Kidney (tissue), 2 donors: ENCODE measurements around a stretch of chr6.

- PRO-cap: no peak
- RRBS: no CpG with 5 or more reads among the region's 6 CpGs
These were observed 113.6 kb downstream of the JARID2 start for GRCh38 chr6:15359476-15359792.

GRCh38 chr6:15371288-15371743, 125.4 kb downstream of the JARID2 start:
- PRO-cap: no peak
- RRBS: no CpG with 5 or more reads among the region's 4 CpGs

GRCh38 chr6:15404962-15405639, 159.2 kb downstream of the JARID2 start:
- PRO-cap: no peak
- RRBS: no CpG with 5 or more reads among the region's 7 CpGs

DNA sequence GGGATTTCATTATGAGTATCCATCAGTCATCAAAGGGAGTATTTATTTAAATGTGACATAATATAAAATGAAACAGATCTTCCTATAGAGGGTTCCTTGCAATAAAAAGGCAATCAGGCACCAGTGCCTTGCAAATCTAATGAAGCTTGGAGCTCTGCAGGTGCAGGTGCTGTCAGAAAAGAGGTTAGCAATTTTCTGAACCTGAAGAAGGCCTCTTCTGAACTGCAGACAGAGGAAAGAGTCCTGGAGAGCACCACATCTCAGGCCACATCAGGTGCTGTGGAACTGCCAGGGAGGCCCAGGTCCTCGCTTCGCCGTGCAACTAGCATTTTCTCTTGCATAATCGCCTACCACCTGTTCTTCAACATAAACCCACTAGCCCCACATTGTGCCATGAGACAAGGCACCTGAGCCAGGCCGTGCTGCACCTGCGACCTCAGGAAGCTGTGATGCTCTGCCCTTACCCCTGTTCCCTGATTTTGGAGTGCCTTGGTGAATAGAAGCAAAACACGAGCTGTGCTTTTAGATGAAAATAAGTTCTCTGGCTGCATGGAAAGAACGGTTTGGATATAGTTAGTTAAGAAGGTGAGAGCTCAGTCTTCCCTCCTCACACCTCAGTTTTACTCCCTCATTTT, 187.5 kb downstream of the DTNBP1 start:
- PRO-cap: no peak
- RRBS: no CpG with 5 or more reads among the region's 8 CpGs

DNA sequence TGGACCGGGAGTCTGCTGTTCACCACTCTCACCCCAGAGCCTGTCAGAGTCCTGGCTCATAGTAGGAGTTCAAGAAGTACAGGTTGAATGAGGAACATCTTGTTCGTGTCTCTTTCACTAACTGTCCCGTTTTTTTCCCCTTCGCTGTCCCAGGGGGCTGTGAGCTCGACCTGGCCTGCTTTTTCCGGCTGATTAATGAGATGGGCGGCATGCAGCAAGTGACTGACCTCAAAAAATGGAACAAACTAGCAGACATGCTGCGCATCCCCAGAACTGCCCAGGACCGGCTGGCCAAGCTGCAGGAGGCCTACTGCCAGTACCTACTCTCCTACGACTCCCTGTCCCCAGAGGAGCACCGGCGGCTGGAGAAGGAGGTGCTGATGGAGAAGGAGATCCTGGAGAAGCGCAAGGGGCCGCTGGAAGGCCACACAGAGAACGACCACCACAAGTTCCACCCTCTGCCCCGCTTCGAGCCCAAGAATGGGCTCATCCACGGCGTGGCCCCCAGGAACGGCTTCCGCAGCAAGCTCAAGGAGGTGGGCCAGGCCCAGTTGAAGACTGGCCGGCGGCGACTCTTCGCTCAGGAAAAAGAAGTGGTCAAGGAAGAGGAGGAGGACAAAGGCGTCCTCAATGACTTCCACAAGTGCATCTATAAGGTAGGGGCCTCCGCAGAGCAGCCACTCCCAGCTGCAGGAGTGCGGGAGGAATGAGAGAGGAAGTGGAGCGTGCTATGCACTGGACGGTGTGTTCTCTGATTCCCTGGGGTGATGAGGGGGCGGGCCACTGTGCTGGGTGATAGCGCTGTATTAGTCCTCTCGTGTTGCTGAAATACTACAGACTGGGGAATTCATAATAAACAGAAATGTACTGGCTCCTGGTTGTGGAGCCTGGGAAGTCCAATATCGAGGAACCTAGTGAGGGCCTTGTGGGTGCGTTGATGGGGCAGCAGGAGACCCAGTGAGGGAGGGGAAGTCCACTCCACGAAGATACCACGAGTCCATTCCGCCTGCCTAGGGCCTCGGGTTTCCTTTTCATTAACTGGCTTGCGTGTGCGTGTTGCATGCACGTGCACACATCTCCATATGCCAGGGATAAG, 161.7 kb downstream of the DTNBP1 start:
- PRO-cap: no peak
- RRBS: 91% methylated on average over 6 of the region's 42 CpGs

DNA sequence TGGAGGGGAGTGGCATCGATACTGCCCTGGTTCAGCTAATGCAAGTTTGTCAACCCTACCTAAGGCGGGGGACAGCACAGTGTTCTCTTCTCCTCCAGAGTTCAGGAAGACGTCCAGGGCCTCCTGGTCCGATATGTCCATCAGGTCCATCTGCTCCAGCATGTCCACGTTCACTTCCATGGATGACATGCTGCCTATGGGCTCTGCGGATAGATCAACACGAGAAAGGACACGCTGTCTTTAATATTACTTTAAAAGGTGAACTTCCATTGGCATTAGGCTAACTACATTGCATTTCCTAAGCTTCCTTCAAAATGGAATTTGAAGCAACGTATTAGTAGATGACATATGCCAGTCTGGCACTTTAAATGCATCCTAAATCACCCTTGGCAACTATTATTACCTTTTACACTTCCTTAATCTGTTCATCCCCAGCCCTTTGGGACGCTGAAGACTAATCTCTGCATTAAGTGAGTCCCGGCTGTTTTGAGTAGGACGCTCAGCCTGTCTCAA, 138.3 kb downstream of the DTNBP1 start:
- PRO-cap: no peak
- RRBS: 75% methylated on average over 2 of the region's 12 CpGs

DNA sequence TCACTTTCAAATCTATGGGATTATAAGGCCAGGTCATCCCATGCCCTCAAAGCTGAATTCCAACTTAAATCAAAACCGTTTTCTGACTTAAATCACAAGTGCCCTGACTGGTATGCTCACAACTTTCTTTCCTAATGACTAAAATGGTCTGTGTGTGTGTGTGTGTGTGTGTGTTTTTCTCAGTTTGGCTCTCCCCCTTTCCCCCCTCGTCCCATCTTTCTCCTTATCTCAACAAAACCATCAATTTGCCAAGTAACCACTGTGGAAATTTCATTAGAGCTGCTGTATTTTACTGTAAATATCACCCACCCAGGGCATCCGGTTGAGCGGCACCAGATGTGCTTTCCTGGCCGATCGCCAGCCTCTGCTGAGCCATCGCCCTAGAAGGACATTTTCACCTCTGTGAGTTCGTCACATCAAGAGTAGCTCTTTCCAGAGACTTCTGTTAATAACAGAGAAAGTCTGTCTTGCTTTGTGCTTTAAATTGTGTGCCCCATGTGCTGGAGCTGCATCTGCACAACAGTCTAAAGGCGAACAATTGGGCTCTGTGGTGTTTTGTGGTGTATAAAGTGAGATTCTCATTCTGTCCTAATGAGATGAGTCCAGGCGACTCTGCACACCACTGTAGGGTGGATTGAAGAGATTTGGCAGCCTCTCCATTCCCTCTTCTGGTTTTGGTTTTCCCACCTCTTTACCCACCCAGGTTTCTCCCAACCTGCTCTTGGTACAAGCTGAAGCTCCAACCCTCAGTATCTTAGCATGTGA, 217.2 kb upstream of the DTNBP1 start:
- PRO-cap: no peak
- RRBS: no CpG with 5 or more reads among the region's 10 CpGs

DNA sequence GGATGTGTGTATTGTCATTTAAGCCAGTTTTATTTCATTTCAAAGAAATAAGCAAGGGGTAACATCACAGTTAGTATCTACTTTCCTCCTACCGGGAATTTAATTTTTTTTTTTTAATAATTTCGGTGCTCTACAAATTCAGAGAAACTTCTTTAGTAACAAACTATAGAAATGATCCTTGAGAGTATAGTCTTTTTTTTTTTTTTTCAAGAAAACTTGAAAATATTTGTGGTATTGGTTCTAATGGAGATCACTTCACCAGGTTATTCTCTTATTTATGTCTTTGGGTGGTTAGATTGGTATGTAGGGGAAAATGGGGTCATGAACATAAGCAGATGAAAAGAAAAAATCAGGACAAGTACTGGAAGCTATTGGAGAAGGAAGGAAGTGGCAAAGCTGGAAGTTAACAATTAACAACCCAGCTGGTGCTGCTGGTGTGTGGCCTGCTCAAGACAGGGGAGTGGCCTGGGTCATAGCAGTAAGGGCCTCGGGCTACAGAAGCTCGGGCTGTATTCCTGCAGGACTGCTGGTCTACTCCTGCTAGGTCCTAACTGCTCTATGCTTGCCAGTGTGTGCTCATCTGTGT, 19.5 kb downstream of the MYLIP start:
- PRO-cap: no peak
- RRBS: no CpG with 5 or more reads among the region's 4 CpGs

GRCh38 chr6:16228792-16229690, 9.3 kb upstream of the GMPR start:
- PRO-cap: no peak
- RRBS: no CpG with 5 or more reads among the region's 19 CpGs

- PRO-cap: bidirectional peak, plus-strand start at chr6:16239308, minus-strand start at chr6:16239359; bidirectional peak, plus-strand start at chr6:16239774, minus-strand start at chr6:16239752
- RRBS: 21% methylated on average over 8 of the region's 41 CpGs
These were observed 934 bp downstream of the GMPR start for GRCh38 chr6:16238930-16240111.

DNA sequence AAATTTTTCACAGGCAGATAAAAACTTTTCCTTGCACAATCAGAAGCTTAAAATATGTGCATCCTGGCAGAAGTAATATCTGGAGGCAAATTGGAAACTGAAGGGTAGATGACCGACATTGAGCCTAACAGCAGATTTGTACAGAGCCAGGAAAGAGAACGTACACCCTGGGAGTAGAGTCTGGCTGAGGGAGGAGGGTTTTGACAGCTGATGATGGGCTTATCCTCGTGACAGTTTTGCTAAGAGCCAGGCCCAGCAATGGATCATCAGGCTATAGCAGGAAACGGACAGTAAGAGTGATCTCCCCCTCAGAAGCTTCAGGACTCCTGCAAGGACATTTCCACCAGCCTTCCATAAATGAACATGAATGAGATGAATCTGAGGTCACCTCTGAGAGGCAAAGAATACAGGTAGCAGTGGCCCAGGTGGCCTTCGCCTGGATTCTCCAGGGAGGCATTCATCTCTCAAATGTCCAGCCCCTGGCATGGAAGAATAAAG, 2.7 kb downstream of the GMPR start:
- PRO-cap: no peak
- RRBS: no CpG with 5 or more reads among the region's 5 CpGs

- PRO-cap: no peak
- RRBS: 85% methylated on average over 5 of the region's 12 CpGs
These were observed 29.1 kb downstream of the GMPR start for GRCh38 chr6:16267545-16267911.

DNA sequence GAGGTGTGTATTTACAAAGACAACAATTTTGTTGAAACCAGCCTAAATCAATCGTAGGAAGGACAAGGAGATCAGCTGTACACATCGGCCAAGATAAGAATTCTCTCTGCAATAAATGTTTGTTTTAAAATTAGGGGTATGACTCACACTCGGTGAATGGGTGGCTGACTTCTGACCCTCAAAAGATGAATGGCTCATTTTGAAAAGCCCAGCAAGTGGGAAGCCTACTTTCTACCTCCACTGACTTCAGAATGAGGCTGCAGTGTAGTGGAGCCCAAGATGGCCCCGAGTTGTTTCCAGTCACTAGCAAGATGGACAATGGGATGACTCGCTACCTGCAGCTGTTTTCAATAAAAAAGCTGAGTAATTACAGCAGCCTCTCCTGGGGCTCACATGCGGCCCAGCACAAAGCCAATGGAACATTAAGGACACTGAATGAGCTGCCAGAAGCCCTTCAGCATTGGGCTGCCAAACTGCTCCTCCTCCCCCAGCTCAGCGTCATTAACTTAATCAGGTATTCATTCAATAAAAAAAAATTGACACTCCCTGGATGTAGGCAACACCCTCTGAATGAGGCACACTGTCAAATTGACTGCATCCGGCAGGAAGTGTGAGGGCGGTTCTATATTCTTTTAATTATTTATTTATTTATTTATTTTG, 107.2 kb downstream of the GMPR start:
- PRO-cap: no peak
- RRBS: no CpG with 5 or more reads among the region's 9 CpGs

DNA sequence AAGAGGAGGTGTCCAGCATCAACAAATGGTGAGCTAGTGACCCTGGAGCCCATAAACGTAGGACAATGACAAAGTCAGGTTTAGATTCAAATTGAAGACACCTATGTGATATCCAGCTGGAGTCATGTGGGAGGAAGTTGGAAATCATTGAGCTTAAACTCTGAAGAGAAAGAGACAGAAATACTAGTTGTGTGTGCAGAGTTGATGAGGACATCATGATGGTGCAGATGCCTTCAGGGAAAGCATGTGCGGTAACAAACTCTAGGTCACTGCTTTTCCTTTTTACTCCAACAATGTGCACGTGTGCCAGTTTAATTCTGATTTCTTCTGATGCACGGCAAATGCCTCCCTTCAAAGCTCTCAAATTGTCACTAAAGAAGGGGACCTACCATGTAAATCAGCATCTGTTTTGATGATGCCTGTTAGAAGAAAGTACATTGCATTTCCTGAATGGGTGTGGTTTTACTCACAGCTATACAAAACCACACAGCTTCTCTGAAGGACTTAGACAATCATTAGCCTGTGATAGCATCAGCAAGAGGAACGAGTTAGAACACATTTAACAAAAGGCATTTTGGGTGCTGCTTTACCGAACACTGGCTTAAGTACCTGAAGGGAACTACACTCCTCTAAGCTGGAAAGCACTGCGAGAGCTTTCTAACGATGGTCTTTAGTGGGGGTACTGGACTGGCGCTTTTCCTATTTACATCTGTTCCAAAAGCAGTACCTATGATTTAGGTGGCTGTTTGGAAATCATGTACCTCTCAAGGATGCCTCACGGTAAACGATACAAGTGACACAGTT, 109.5 kb downstream of the ATXN1 start:
- PRO-cap: no peak
- RRBS: no CpG with 5 or more reads among the region's 11 CpGs

- PRO-cap: no peak
- RRBS: no CpG with 5 or more reads among the region's 8 CpGs
These were observed 62.0 kb downstream of the ATXN1 start for GRCh38 chr6:16698901-16699969.

- PRO-cap: no peak
- RRBS: no CpG with 5 or more reads among the region's 22 CpGs
These were observed 60.7 kb downstream of the ATXN1 start for GRCh38 chr6:16700061-16701418.

- PRO-cap: no peak
- RRBS: no CpG with 5 or more reads among the region's 8 CpGs
These were observed 89.3 kb upstream of the STMND1 start for GRCh38 chr6:17012471-17012958.

DNA sequence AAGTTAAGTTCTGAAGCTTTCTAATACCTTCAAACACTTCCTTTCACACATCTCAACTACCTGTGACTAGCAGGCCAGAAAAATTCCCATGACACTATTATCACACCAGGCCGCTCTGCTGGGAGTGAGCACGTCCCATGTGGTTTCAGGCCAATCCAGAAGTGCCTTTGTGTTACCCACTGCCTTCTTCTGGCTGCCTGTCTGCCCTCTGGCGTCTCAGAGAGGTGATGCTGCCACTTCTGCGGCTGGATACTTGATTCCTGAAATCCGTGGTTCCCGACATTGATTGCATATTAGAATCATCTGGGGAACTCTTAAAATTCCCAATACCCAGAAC, 65.5 kb downstream of the STMND1 start:
- PRO-cap: no peak
- RRBS: no CpG with 5 or more reads among the region's 6 CpGs

- PRO-cap: no peak
- RRBS: no CpG with 5 or more reads among the region's 3 CpGs
These were observed 11.4 kb upstream of the RBM24 start for GRCh38 chr6:17269864-17270145.

DNA sequence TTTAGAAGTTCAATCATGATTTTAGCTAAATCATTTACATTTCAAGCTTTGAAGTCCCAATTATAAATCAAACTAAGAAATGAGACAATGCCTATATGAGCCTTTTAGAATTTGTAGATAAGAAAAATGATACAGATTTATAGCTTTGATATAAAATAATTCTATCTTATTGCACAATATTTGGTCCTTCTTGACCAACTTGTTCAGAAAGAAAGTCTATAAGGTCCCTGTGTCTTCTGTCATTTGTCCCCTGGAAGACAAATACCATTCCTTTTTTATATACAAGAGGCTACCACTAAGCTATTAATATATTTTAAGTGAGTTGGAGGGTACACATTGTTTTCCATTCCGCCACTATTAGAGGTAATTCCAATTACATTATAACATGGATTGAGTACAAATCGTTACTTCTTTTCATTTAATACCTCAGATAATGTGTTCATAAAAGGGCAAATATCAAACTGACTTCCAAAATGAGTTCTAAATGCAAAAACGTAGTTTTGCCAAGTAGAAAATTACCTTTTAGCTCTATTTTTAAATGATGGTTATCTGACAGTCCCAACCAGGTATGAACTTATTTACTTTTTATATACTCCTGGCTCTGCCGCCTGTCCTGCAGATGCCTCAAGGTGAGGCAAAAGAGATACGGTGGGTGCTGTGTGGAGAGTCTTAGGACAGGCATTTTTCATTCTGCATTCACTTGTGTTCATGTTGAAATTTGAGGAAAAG, 16.6 kb downstream of the RBM24 start:
- PRO-cap: no peak
- RRBS: no CpG with 5 or more reads among the region's 5 CpGs